ENCODE results near the gene GOLGA5.

GRCh38 chr14:92692556-92692871 lies 55.9 kb downstream of the LGMN start:
- PRO-cap = no peak

- PRO-cap = no peak
Observed at GRCh38 chr14:92726734-92727050, 21.7 kb downstream of the LGMN start.

DNA sequence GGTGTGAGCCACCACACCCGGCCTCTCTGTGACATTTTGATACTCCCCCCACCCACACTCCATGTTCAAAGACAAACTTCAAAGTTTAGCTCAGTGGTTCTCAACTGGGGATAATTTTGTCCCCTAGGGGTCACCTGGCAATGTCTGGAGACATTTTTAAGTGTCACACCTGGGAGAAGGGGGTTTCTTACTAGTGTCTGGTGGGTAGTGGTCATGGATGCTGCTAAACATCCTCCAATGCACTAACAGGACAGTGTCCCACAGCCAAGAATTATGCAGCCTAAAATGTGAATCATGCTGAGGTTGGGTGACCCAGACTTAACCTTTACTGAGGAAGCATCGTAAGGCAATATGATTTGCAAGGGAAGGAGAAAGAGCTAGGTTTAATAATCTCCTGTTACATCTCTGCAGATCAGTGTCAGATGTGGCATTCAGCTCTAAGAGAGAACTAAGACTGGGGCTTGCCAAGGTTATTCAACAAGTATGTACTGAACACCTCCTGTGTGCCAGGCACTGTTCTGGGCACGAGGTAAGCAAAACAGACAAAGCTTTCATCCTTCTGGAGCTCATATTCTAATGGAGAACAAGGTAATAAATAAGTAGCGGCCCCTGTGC lies 13.7 kb upstream of the GOLGA5 start:
- PRO-cap = no peak

DNA sequence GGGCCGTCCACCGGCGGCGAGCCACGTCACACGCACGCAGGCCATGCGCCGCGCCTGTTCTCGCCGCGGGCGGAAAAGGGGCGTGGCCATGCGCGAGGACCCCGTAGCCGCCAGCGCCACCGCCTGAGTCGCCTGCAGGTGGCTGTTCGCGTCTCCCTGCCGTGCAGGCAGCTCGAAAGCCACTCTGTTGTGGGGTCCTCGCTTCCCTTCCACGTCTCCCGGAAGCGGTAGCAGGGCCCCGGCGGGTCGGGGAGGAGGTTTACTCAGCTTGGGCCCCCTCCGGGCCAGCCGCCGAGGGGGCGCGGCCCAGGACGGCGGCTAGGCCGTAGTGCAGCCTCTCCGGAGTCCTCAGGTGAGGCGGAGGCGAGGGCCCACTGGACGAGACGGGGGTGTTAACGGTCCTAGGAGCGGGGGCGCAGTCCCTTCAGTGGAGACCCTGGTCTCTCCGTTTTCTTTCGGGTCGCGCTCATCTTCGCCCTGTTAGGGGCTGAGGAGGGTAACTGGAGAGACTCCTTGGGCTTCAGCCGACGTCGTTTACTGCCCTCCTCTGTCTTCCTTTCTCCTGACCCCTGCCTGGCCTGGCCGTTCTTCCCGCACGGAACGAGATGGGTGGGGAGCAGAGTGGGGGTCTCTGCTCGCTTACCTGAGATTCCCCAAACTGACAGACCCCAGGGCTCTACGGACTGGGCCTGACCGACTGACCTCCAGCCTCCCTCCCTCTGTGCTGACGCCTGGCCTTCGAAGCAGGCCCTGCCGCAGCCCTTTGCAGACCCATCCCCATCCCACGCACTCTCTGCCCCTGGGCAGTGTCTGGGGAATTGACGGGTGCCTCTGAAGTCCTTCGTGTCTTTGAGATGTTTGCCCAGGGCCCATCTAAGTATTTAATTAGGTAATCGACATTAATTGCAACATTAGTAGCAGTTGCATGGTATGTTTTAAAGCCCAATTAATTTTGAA lies at the start of gene GOLGA5:
GOLGA5 (plus strand) TSS at position 201 of the 957 bp plus-strand sequence.
- PRO-cap = bidirectional peak, plus-strand start at position 243 of the sequence, minus-strand start outside the sequence

GRCh38 chr14:92813294-92814163 lies 19.4 kb downstream of the GOLGA5 start:
- PRO-cap = no peak

GRCh38 chr14:92958857-92959714 lies 36.1 kb downstream of the CHGA start:
- PRO-cap = no peak

DNA sequence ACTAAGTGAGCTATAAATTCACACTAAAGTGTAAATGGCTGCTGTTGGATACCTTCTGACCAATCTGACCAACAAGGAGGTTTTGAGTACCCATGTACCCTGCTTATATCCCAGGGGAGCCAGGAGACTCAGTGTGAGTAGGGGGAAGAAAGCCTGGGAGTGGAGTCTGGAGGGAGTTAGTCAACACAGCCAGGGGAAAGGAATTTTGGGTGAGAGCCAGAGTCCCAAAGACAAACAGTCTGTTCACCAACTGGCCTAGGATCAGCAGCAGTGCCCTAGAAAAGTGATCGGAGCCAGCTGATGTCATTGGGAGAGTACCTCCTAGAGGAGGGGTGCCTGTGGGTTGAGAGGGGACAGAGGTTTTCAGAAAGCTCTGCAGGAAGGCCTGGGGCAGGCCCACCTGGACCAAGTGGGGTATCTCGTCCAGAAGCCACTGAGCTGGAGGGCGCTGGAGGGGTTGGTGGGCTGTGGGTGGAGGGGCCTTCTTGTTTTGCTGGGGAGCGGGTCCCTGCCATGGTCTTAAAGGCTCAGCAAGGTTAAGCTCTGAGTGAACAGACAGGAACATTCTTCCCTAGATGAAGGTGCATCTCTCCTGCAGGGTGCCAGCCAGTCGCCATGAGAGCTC lies 63.4 kb downstream of the CHGA start:
- PRO-cap = no peak

- PRO-cap = no peak
Observed at GRCh38 chr14:92993065-92994073, 70.4 kb downstream of the CHGA start.

DNA sequence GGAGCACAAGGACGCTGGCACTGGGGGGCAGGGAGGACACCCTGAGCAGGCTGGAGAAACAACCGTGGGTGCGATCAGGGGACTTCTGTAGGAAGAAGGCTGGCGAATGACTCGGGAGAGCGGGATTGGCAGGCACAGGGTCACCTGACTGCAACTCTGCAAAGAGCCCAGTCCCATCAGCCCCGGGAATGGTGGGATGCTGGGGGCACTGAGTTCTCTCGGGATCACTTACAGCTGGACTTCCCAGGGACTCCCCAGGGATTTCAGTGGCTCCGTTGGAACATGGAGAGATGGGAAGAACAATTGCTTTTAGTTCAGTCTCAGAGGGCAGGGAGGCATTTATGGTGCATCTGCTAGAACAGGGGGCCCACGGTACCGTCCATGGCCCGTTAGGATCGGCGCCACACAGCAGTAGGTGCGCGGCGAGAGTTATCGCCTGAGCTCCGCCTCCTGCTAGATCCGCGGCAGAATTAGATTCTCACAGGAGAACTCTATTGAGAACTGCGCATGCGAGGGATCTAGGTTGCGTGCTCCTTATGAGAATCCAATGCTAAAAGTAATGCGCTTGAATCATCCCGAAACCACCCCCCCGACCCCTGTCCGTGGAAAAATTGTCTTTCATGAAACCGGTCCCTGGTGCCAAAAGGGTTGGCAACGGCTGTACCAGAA lies 24.4 kb downstream of the UBR7 start:
- PRO-cap = no peak

DNA sequence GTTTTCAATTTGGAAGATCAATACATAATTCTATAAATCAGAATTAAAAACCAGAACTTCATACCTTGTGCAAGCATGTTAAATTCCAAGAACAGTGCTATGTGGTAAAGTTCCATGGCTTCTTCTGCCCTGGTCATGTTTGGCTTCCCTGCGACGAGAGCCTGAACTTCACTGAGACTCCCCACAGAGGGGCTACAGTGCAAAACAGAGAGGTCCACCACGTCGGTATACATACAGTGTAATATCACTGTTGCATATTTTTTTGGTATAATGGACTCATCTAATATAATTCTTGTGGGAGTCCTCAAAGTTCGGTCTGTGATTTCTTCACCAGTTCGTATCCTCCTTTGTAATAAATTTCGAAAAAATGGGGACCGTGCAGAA lies 39.0 kb downstream of the BTBD7 start:
- PRO-cap = no peak

DNA sequence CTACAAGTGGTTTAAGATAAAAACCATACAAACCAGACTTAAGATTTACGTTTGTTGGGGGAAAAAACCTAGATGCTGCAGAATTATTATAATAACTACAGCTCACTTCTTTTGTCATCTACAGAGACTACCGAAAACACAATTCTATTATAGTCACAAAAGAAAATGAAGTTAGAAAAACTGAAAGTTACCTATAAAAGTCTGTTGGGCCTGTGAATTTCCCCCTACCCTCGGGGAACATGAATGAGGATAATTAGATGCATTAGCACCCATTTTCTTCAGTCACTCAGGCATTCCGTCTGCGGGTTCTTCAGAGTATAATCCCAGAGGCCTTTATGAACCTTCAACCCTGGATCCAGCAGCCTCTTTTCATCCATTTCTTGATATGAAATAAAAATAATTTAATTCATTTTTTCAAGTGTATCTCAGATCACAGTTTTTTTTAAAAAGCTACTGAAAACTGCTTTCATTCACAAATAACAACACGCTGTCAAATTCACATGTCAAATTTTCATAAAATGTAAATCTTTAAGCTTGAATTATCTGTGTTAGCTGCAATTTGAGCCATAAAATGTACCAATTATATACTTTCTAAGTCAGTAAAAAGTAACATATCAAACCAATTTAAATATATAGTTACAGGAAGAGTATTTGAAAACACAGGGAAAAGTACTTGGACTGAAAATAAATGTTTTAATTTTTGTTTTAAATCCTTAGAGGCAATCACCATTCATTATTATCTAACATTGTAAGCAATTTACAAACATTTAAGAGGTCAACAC lies 36.9 kb downstream of the BTBD7 start:
- PRO-cap = no peak

- PRO-cap = no peak
Observed at GRCh38 chr14:93309129-93309752, 23.6 kb downstream of the BTBD7 start.

DNA sequence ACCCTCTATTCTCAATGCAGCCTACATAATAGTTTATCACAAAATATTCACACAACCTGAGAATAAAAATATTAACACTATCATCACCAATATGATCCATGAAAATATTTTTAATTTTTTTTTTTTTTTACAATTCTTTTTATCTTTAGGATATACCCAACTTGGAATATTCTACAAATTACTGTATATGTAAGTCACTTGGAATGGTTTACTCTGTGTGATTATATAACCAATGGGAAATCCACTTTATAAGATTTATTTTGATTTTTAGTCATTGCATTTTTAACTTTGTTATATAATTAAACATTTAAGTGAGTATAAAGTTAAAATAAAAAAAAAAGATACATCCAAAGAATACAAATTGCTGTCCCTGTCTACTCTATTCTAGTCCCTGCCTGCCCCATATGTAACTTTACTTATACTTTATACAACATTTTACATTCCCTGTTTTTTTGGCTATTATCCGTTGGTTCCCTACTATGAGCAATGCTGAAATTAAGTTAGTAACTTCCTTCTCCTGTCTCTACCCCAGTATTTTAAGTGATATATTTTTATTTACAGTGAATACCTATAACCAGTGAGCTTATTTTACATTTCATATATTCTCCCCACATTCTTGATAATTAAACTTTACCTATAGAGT lies 21.1 kb downstream of the BTBD7 start:
- PRO-cap = no peak

GRCh38 chr14:93431341-93431632 lies 548 bp downstream of the UNC79 start:
- PRO-cap = no peak

GRCh38 chr14:93533752-93534444 lies 103.2 kb downstream of the UNC79 start:
- PRO-cap = no peak

- PRO-cap = no peak
Observed at GRCh38 chr14:93757072-93757608, 31.1 kb downstream of the PRIMA1 start.

DNA sequence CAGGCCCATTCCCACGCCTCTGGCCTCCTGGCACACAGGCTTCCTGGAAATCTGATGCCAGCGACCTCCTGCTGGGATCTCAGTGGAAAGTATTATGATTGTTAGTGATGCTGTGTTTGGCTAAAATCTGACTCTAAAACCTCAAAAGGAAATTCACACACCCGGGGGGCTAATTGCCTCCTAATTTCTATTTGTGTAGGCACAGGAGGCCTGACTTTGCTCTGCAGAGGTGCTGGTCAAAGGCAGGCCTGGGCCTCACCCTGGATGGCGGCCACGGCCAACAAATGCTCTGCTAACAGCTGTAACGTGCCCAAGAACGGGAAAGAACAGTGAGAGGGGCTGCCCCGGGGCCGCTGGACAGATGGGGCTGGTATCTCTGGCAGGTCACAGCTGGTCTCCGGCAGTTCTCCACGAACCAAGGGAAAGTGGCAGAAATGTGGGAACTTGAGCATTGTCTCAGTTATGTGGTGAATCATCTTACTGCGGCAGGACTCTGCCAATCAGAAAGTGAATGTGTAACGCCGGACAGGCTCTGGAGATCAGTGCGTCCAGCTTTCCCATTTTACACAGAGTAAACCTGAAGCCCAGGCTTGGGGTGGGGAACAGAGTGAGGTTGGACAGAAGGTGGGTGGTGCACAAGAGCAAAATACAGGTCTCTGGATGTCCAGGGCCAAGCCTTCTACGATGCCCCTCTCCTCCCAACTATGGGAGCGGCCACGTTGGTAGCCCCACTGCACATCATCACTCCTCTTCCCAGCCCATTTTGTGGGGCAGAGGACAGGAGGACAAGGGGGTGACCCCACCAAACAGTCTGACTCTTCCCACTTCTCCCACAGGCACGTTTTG lies 14.4 kb downstream of the FAM181A start:
- PRO-cap = no peak

- PRO-cap = no peak
Observed at GRCh38 chr14:93987361-93988162, 9.5 kb upstream of the CCDC197 start.

- PRO-cap = no peak
Observed at GRCh38 chr14:94058470-94058865, 22.5 kb downstream of the DDX24 start.

- PRO-cap = no peak
Observed at GRCh38 chr14:94062163-94062648, 18.8 kb downstream of the DDX24 start.

All from pulmonary artery (tissue), 1 donor.